ENCODE data around the gene EIF2AK2.

- PRO-cap = no peak
These were observed 28.3 kb downstream of the EIF2AK2 start for GRCh38 chr2:37128423-37129025.

DNA sequence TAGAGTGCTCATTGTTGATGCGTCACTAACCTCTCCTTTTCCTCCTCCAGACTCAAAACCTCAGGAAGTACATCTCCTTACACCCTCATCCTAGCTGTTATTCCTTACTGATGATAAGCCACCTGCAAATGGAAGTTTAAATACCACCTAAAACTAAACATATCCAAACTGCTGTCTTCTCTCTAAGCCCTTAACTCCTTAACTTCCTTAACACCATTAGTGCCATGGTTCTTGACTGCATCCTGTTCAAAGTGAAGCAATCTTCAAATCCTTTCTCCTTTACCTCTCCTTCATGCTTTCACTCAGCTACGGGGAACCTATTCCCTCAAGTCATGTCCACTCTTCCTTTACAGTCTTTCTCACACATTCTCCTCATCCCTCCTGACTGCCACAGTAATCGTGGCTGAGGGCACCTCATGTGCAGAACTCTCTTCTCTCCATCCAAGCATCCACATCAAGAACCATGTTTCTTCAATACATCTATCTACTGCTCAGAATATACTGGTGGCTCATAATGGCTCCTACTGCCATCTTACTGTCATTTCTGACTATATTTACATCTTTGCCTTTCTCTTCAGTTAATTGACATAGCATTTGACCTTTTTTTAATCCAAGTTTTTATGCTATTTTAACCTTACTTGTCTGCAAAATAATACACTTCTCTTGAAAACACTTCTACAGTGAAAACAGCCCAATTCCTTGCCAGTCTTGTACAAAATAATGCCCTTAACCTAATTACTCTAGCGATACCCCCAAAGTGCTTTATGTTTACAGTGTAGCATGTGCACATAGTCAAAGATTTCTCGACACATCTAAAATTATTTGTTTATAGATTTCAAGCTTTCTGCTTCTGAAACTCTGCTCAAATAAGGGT is 20.5 kb downstream of the EIF2AK2 start:
- PRO-cap = no peak

- PRO-cap = no peak
These were observed 4.4 kb downstream of the EIF2AK2 start for GRCh38 chr2:37152308-37152852.

DNA sequence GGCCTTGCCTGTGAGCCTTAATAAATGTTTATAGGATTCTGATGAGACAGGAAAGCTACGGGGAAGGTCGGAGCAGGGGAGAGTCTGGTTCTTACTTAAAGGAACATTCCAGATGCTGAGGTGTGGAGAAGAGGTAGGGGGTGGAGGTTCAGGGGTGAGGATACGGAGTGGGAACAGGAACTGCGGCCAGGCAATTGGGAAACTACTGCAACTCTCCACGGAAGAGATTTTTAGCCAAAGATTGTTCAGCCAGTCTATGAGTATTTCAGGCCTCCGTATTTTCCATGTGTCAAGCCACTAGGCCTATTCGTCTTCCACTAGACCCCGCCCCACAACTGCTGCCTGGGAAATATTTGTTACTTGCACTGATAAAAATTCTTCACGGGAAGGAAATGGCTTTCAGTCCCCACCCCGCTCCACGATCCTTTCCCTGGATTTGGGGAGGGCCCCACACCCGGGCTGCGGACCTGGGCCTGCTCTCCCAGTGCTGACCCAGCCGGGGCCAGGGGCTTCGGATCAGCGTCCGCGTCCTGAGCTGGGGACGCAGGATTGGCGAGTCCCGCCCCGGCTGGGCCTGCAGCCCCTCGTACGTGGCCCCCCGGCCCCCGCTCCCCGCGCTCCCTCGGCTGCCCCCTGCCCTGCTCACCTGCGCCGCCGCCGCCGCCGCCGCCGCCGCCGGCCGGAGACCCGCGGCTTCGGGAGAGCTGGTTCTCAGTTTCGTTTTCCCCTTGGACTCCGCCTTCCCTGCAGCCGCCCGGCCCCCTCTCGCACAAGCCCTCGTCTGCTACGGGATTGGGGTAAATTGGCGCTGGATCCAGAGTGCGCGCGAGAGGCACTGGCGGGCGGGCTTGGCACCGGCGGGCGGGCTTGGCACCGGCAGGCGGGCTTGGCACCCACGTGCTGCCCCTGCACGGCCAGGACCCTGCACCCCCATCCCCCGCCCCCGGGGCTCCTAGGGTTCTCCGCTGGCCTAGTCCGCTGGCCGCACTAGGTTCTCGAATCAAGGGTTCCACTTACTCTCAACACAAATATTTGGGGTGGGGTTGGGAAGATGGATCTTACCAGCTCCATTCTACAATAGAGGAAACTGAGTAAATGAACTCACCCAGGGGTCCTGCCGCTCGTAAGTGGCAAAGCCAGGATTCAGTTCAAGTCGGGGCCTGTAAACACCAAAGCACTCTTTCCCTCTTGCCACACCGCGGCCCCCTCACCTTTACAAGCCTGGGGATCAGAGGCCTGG is at the start of gene EIF2AK2:
EIF2AK2 (minus strand) TSS at position 719 of the 1,240 bp plus-strand sequence.
- PRO-cap = bidirectional peak, plus-strand start at position 738 of the sequence, minus-strand start at position 697 of the sequence; bidirectional peak, plus-strand start at position 800 of the sequence, minus-strand start at position 783 of the sequence

- PRO-cap = no peak
These were observed 15.4 kb downstream of the CEBPZOS start for GRCh38 chr2:37211791-37212101.

DNA sequence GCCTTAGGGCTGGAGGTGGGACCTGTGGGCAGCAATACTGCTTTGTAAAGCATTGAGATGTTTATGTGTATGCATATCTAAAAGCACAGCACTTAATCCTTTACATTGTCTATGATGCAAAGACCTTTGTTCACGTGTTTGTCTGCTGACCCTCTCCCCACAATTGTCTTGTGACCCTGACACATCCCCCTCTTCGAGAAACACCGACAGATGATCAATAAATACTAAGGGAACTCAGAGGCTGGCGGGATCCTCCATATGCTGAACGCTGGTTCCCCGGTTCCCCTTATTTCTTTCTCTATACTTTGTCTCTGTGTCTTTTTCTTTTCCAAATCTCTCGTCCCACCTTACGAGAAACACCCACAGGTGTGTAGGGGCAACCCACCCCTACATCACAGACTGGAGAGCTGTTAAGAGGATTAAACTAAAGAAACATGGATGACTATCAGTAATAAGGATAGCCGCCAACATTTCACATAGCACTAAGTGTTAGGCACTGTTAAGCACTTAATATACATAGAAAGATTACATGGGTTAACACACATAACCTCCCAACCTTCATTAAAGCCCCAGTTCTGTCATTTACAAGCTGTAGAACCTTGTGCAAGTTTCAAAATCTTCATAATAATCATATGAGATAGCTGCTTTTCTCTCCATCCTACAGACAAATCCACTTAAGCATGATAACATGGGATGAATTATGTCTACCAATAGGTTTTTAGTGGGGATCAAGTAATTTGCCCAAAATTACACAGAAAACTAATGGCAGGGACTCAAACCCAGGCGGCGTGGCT is 5.3 kb downstream of the CEBPZ start:
- PRO-cap = no peak

DNA sequence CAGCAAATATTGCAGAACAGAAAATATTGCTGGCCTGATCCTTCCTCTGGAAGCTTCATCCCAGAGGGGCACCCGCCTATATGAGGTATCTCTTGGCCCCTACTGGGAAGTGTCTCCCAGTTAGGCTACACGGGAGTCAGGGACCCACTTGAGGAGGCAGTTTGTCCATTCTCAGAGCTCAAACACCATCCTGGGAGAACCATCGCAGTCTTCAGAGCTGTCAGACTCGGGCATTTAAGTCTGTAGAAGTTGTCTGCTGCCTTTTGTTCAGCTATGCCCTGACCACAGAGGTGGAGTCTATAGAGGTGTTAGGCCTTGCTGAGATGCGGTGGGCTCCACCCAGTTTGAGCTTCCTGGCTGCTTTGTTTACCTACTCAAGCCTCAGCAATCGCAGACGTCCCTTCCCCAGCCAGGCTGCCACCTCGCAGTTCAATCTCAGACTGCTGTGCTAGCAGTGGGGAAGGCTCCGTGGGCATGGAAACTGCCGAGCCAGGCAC is 71.9 kb downstream of the CDC42EP3 start:
- PRO-cap = unidirectional peak, plus-strand start at position 393 of the sequence

DNA sequence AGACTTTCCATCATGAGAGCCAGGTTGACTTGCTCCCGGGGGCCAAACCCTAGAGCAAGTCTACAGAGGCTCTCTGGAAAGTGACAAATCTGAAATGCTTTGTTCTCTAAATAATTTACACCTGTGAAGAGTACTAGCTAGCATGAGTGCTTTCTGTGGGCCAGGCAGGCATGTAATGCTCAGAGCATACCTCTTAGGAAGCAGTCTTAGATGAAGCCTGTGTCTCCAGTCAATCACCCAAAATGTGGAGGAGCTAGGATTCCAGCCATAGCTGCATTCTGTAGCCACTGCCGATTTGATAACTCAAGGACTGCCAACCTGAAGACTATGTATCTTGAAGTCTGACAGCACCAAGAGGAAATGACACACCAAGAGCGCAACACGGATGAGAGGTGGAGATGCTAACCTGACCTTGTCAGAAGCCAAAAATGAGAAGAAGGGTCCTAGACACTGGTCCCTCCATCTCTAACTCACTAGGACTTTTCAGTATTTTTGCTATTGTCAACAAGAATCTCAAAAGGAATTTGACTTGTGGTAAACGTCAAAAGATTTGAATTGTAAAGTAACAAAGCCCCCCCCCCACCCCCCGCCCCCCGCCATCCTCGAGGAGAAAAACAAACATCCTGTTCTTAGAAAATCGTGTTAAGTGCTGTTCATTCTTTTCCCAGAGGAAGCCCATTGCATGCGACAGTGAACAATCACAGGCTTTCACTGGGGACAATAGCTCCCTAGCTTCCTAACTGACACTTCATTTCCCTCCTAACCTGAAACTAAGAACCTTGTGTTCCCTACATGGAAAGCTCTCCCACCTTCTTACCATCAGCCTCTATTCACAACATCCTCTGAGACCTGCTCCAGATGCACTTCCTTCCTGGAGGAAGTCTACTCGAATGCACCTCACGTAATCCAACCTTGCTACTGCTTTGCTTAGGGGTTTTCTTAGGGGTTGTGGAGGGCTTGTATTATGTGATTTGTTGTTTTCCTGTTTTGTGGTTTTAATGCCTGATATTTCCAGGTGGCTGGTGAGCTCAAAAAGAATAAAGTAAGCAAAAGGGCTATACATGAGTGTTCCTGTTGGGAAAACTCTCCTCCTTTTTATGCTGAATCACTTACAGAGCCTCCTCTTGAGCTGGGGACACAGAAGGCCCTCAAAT is 14.7 kb downstream of the CDC42EP3 start:
- PRO-cap = no peak

DNA sequence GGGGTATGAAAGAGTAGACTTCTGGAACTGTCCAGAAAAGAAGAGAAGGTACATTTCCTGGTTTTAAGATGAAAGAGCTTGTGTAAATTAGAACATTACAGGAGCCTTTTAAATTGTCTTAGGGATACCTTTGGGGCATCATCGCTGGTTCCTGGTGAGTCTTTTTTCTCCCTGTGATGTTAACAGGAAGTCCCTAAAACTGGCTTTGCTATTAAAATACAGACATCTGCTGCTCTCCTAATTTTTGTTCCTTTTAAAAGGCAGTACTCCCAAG is 1.5 kb downstream of the CDC42EP3 start:
- PRO-cap = no peak

DNA sequence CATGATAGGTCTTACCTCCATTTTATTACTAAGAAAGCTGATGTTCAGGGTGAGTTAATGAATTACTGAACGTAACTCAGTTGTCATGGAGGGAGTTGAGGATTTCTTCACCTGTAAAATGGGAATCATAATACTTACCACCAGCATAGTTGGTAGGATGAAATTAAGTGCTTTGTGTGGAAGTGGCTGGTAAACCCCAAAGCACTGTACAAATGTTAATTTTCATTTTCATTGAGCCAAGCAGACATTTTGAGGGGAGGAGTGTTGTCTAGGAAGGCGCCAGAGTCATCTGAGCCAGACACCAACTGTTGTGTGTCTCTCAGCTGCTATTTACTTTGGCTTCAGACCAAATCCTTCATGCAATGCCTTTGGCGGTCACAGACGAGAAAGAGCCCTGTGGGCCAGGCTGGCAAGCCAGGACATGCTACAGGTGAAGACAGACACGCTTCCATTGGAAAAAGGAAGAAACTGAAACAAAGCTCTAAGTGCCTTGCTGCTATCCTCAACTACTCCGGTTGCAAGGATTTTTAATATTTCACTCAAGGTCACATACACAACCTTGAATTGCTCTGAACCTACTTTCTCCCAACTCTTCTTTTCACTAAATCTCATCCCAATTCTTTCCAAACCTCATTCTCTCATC is 115.4 kb upstream of the CDC42EP3 start:
- PRO-cap = no peak

GRCh38 chr2:37916331-37916656 is 8.8 kb upstream of the RMDN2 start:
- PRO-cap = no peak

GRCh38 chr2:38122206-38122748 is 46.3 kb upstream of the CYP1B1 start:
- PRO-cap = no peak

DNA sequence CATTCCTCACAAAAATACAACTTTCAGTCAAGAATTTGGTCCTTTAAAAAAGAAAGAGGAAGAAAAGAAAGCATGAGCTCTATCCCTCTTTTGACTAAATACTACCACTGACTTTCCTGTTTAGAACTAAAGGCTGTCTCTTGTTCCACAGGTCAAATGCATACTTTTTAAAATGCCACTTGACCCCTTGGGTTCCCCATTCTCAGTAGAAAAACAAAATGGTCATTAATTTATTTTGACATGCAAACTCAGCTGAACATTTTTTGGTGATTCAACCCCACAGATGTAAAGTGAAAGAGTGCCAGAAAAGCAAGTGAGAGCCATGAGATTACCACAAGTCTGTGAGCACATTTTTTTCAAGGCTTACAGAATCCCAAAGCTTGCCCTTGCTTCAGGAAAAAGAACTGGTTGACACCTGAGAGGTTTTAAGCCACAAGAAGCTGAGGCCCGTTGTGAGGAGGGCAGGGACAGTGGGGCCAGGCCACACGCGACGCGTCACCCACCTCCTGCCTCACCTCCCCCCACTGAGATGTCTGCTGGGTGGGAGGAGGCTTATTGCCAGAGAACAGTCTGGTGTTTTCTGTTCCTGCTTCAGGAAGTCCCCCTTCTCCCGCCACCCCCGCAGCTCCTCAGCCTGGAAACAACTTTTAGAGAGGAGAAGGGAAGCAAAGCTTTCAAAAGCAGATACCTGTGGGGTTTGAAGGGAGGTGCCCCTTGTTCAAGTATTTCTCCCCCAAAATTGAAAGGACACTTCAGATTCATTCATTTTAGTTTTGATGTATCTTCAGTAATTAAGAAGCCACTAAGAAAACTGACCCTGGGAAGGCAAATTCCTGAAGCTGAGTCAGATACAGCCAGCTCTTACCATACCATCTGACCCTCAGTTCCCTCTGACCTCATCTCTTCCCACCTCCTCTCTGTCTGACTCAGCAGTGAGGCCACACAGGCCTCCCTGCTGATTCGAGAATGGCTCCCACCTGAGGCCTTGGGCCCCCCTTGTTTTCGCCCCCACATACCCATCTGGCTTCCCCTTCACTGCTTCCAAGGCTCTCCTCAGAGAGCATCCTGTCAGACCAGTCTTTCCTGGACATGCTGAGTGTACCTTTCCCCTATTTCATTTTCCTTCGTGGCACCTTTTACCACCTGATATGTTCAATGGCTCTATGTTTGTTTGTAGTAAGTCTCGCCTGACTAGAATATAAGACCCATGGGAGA is 70.6 kb upstream of the CYP1B1 start:
- PRO-cap = no peak

DNA sequence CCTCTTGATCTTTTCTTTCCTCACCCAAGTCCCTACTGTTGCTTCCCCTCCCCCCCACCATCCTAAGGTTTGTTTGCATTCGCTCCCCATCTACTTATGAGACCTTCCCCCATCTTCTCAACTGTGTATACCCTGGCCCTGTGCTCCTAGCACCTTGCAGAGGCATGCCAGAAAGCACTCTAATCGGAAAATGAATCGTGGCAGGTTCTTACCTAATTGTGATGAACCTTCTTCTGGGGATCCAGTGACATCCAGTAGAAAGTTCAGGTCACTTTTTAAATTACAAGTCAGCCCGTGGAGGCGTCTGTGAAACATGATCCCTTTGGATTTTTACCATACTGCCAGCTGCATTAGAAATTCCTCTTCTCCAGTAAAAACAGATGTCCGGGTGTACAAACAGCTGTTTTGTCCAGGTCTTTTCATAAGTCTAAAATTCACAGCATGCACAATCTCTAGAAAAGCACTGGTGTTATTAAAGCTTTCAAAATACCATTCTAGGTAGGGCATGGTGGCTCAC is 795 bp upstream of the ATL2 start:
- PRO-cap = no peak

DNA sequence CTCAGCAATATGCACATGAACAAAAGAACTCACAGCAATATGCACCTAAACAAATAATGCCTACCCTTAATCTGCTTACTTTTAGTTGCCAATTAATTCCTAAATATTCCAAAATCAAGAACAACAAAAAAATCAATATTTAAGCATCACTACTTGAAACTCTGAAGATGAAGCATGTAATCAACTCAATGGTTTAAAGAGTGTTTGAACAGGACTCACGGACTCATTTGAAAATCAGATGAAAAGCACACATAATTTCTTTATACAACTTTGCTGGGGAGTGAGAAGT is 11.8 kb downstream of the HNRNPLL start:
- PRO-cap = no peak

- PRO-cap = no peak
These were observed 17.4 kb upstream of the HNRNPLL start for GRCh38 chr2:38620241-38620501.

DNA sequence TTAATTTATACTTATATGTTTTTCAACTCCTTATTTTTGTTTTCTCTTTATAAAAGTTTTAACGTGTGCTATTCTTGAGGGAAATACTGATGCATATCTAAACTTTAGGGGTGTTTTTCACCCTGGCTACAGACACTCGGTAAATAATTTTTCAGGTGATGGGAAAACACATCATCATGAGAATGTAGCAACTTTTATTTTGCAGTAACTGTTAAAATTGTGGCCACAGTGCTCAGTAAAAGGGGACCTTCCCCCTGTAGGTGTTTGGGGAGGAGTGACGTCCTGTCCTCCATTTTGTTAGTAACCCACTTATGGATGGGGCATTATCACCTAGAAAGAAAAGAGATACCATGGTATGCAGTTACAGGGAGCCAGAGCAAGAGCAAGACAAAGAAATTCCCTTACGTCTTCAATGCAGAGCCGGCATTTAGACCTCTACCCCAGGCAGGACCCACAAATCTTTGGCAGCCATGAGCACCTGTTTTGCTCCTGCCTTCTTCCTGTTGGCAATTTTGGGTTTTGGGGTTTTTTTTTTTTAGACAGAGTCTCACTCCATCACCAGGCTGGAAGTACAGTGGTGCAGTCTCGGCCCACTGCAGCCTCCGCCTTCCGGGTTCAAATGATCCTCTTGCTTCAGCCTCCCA is 31.6 kb downstream of the GALM start:
- PRO-cap = no peak

GRCh38 chr2:38733421-38734012 is 17.6 kb downstream of the SRSF7 start:
- PRO-cap = no peak

DNA sequence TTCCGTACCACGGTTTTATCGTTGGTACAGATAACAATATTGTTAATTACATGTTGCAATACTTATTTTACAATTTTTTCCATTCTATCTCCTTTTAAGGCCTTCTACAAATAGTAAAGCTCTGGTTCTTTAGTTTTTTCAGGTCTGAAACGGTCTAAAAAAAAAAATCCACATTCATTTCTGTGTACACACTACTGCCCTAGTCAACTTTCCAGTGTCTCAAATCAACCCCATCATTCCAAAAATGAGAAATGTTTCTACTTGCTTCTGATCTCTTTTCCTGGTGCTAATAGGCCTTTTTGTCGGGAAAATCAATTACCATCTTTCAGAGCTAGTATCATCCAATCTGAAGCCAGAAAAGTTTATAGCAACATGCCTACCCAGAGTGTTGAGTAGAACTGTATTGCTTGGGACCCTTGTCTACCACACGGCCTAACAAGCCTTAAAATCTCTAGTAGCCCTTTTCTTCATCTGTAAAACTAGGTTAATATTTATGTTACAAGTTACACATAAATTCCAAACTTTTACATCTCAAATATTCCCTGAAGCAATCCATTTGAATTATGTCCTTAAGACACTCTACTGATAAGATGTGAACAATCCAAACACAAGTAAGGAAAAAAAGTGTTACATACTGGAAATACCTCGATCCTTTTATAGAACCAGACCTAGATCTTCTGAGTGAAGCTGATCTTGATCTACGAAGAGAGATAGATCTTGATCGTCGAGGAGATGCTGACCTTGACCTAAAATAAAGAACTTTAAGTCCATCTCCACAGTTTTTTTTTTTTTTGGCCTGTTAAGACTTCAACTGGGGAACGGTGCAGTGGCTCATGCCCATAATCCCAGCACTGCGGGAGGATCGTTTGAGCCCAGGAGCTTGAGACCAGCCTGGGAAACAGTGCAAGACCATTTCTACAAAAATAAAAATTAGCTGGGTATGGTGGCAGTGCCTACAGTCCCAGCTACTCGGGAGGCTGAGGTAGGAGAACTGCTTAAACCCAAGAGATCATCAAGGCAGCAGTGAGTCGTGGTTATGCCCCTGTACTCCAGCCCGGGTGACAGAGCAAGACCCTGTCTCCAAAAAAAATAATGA is 3.4 kb downstream of the SRSF7 start:
- PRO-cap = no peak

GRCh38 chr2:38748749-38749768 is 2.1 kb downstream of the SRSF7 start:
- PRO-cap = no peak

Measured in ileum (tissue), 1 donor.